ENCODE data around the genes AWAT2, IGBP1 and TEX11.

DNA sequence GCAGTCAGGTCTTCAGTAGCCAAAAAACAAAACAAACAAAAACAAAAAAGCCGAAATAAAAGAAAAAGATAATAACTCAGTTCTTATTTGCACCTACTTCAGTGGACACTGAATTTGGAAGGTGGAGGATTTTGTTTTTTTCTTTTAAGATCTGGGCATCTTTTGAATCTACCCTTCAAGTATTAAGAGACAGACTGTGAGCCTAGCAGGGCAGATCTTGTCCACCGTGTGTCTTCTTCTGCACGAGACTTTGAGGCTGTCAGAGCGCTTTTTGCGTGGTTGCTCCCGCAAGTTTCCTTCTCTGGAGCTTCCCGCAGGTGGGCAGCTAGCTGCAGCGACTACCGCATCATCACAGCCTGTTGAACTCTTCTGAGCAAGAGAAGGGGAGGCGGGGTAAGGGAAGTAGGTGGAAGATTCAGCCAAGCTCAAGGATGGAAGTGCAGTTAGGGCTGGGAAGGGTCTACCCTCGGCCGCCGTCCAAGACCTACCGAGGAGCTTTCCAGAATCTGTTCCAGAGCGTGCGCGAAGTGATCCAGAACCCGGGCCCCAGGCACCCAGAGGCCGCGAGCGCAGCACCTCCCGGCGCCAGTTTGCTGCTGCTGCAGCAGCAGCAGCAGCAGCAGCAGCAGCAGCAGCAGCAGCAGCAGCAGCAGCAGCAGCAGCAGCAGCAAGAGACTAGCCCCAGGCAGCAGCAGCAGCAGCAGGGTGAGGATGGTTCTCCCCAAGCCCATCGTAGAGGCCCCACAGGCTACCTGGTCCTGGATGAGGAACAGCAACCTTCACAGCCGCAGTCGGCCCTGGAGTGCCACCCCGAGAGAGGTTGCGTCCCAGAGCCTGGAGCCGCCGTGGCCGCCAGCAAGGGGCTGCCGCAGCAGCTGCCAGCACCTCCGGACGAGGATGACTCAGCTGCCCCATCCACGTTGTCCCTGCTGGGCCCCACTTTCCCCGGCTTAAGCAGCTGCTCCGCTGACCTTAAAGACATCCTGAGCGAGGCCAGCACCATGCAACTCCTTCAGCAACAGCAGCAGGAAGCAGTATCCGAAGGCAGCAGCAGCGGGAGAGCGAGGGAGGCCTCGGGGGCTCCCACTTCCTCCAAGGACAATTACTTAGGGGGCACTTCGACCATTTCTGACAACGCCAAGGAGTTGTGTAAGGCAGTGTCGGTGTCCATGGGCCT, 1.3 kb downstream of the AR start:
- RRBS, result 21% methylated on average over 9 of the region's 45 CpGs

- RRBS, result no CpG with 5 or more reads among the region's 11 CpGs
Measured at GRCh38 chrX:68533934-68534745, 35.3 kb downstream of the YIPF6 start.

DNA sequence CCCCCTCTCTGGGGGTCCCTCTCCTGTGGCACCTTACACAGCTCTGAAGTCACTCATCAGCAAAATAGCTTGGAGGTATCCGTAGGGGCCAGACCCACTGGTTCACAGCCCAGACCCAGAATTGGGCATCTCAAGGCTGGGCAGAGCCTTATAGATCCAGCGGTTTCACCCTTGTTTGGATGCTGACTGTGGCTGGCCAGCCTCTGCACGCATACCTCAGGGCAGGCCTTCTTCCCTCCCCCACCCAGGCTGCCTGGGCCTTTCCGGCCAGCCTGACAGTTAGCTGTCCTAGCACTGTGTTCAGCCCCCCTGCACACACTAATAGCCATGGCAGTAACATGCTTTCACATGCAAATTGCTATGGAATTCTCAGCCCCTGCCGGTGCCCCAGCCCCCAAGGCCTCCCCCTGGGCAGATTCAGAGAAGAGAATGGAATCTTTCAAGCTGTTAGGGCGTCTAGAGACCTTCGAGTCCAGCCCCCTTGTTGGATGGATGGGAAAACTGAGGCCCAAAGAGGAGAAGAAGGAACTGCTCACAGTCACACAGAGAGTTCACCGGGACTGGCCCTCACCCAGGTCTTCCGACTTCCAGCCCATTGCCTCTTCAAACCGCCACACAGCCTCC, 17.7 kb downstream of the EFNB1 start:
- RRBS, result no CpG with 5 or more reads among the region's 10 CpGs

- RRBS, result no CpG with 5 or more reads among the region's 2 CpGs
Measured at GRCh38 chrX:68869421-68869878, 40.6 kb downstream of the EFNB1 start.

- RRBS, result no CpG with 5 or more reads among the region's 2 CpGs
Measured at GRCh38 chrX:68871887-68872087, 43.0 kb downstream of the EFNB1 start.

DNA sequence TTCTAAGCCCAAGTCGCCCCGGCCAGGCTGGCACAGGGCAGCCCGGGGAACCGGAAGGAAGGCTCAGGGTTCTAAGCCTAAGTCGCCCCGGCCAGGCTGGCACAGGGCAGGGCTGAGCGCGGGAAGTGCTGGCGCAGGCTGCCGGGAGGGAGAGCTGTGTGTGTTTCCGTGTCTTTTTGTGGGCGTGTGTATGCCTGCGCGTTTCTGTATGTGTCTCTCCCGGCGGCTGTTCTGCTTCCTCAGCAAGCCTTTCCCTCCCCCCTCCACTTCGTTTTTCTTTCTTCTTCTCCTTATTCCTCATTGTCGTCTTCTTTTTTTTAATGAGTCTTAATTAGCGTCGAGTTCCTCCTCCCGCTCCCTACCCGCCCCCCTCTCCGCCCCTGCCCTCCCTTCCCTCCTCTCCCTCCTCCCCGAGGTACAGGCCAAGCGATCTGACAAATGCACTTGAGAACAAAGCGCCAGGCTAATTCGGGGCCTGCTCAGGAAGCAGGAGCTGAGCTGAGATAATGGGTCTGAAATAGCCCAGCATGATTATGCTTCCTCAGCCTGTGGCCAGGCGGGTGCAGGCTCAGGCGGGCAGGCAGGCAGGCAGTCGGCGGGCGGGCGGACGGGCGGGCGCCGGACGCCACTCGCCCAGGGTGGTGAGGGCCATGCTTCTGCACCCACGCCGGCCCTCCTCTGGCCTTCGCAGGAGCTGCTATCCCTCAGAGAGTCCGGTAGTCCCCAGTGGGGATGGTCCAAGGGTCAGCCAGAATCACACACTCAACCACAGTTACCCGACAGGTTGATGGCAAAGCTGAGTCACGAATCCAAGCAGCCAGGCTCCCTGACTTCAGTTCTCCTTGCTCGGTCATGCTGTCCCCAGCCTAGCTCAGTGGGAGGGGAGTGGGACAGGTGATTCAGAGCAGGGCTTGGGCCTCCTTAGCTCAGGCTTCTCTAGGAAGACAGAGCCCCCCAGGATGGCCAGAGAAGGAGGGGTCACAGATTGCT, 66.1 kb downstream of the EFNB1 start:
- RRBS, result 2% methylated on average over 14 of the region's 46 CpGs

DNA sequence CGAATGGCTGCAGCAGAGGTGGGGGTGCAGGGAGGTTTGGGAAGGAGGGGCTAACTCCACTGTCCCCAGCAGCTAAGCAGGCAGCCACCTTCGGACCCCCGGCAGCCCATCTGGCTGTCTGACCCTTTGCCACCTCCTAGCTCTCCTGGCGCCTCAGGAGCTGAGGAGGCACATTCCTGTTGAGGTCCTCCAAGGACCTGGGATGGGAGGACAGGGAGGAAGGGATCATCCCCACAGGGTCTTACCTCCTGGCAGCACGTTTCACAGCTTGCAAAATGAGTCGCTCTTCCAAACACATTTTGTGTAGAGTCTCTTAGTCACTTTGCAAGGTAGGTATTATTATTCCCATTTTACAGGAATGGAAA, 68.9 kb downstream of the EFNB1 start:
- RRBS, result no CpG with 5 or more reads among the region's 6 CpGs

DNA sequence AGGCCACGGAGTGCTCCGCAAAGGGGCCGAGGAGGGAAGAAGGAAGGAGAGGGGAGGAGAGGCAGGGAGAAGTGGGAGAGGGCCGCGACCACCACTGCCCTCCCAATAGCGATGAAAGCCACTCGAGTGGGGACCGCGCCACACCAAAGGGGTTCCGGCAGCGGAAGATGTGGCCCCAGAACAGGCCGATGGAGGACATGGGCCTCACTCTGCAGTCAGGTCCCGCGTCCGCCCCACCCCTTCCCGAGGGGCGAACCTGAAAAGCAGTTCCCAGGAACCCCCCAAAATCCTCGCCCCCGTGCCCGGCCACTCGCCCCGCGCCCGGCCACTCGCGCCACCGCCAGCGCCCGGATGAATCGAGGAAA, 283 bp downstream of the PJA1 start:
- RRBS, result no CpG with 5 or more reads among the region's 30 CpGs

DNA sequence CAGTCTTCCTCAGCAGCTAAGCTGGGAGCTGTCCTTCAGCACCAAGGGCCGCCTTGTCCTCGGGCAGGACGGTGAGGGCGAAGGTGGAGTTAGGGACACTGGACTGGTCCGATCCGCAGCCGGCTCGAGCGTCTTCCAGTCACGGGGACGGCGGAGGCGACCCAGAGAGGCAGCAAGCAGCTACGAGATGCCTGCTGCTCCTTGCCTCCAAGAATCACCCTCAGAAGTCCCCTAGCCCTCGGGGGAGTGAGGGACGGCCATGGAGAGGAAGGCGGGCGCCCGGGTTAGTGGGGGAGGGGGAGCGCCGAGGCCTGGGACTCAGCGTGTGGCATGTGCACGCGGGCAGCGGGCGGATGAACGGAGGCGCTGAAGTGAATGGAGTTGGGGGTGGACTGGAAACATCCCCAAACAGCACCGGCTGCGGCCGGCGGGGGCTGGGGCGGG, 264 bp upstream of the NALF2 start:
- RRBS, result no CpG with 5 or more reads among the region's 33 CpGs

DNA sequence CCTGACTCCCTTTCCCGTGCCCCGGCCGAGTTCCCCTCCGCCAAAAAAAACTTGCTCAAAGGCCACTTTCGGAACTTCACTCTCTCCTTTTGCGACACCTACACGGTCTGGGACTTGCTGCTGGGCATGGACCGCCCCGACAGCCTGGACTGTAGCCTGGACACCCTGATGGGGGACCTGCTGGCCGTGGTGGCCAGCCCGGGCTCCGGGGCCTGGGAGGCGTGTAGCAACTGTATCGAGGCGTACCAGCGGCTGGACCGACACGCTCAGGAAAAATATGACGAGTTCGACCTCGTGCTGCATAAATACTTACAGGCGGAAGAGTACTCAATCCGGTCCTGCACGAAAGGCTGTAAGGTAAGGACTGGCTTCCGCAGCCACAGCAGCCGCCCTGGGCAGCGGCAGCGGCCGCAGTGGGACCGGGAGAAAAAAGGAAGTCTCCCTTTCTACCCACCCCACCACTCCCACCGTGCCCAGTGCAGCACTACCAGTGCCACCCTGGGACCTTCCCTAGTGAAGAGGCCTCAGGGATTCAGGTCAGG, 1.7 kb downstream of the NALF2 start:
- RRBS, result 61% methylated on average over 9 of the region's 31 CpGs

- RRBS, result no CpG with 5 or more reads among the region's 13 CpGs
Measured at GRCh38 chrX:69788687-69789030, 172.7 kb downstream of the EDA start.

DNA sequence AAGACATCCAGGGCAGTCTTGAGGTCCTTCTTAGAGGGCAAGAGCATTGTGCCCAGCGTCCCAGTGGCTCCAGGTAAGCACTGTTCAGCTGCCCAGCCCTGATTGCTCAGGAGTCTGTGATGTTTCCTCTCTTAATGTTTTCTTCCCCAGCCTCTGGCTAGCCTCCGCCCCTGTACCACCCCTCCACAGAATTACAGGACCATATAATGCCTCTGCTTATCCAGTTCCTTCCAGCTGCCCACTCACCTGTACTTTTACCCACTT, at the start of gene AWAT2:
Gene AWAT2, minus strand, starts transcription at position 53 of the 264 bp plus-strand sequence.
- RRBS, result no CpG with 5 or more reads among the region's 2 CpGs

GRCh38 chrX:70132955-70133569, at the start of gene IGBP1:
IGBP1 (plus strand) TSS chrX:70133447.
- RRBS, result 2% methylated on average over 13 of the region's 29 CpGs

DNA sequence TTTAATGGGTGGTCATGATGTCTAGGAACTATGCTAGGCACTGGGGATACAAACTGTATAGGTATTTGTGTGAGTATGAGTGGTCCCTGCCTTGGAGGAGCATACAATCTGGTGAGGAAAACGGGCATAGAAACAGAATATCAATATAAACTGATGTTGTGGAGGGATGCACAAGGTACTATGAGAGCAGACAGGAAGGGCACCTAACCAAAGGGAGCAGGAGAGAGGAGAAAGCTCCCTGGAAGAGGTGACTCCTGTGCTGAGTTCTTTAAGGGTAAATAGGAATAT, 2.0 kb downstream of the IGBP1 start:
- RRBS, result no CpG with 5 or more reads among the region's 1 CpG

DNA sequence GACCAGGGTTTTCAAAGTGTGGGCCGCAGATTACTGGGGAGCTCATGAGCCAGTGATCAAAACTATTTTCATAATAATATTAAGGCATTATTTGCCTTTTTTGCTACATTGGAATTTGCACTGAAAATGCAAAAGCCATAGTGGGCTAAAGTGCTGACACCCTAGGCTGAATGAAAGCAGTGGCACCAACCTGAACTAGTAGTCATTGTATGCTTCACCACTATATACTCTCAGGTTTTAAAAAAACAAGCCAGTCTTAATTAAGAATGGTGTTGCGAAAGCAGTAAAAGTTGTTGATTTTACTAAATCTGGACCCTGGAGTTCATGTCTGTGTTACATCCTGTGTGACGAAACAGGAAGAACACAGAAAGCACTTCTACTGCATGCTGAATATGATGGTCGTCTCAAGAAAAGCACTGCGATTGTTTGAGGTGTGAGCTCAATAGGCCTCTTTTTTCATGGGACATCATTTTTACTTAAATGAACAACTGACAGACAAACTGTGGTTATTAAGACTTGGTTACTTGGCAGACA, 24.3 kb upstream of the GDPD2 start:
- RRBS, result no CpG with 5 or more reads among the region's 5 CpGs

- RRBS, result no CpG with 5 or more reads among the region's 10 CpGs
Measured at GRCh38 chrX:70423922-70424395, 845 bp downstream of the GDPD2 start.

DNA sequence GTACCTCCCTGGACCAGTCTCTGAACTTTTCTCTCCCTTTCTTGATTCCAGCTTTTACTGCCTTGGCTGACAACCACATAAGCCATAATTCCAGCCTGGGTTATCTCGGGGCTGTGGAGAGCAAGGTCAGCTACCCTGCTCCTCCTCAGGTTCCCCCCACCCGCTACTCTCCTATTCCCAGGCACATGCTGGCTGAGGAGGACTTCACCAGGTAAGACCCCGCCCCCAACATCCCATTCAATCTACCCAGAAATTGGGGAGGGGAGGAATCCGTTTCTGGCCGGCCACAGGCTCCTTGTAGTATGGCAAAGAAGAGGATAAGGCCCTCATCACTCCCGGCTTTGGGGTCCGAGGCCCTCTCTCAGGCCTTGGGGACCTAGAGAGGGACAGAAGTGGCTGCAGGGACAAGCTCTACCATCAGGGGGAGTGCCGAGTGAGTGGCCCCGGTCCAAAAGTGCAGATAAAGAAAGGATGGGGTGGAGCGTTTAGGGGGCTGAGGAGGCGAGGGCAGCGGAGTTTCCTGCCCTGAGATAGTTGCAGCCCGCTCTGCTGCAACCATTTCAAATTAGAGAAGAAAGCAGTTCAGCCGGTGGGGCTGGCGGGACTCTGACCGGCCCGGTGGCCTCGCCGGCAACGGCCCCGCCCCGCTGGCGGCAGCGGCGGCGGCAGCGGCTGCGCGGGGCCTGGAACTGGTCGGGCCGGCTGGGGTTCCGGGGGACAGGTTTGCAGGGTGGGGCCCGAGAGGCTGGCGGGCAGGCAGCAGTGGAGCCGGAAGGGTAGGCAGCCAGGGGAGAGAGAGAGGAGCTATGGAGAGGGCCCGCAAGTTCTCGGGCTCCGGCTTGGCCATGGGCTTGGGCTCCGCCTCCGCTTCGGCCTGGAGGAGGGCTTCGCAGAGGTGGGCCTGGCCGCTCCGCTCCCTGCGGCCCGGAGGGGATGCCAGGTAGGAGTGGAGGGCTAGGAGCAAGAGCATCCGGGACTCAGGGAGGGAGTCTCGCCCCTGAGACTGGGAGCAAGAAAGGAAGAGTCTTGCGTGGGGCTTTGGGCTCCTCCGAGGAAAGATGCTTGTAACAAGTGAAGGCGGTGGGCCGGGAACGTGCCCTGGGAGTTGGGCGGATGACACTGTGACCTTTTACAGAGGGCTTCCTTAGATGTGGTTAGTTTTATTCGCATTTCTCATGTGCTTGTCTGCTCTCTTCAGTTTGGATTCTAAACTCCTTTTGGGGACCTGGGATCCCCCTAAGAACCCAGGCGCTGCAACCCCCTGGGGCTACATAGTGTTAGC, 7.6 kb downstream of the DLG3 start:
- RRBS, result 66% methylated on average over 29 of the region's 56 CpGs

DNA sequence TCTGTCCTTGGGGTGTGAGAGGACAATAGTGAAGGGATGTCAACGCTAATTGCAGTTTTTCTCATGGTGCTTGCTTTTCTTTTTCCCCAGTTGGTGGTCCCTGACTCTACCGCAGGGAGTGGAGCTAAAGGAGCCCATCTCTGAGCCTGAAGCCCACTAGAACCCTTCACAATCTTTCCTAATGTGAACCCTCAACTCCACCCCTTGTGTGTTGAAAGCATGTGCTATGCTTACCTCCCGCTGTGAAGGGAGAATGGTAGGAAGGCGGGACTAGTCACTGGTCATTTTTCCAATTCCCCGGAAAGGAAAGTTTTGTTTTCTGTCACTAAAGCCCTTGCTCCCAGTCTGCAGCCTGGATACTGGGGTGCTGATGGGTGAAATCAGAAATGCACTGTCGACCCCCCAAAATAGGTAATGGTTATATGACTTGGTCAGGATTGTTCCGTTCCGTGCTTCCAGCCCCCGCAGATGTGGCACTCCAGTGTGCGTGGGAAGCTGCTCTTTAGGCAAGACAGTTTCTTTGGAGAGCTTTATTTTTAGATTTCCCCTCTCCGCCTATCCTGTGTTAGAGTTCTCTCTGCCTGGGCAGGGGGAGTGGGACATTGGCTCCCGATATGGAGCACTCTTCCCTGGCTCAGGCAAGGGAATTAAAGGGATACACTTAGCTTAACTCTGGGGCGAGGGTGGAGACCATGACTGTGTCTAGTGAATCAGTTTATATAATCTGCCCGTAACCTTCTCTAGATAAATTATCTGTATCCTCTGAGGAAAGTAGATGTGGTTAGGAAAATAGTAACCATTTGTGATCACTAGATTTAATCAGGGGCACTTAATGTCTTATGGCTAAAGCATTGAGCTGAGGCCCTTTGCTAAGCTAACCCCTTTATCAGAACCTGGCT, 35.9 kb downstream of the DLG3 start:
- RRBS, result no CpG with 5 or more reads among the region's 14 CpGs

GRCh38 chrX:70908504-70909135, at the start of gene TEX11:
TEX11 (minus strand) TSS chrX:70908711.
- RRBS, result no CpG with 5 or more reads among the region's 16 CpGs

GRCh38 chrX:71106209-71106580, 345 bp downstream of the CXorf65 start:
- RRBS, result no CpG with 5 or more reads among the region's 4 CpGs